Metastatic Breast Carcinoma in the Brain (tissue), 10 donors: ENCODE measurements around the genes RBM10 and GLOD5.

- PRO-cap, 10 experiments, result no peak in any of the 10 experiments
These were observed 59.8 kb downstream of the CHST7 start for GRCh38 chrX:46633440-46633683.

- PRO-cap, 10 experiments, result no peak in any of the 10 experiments
These were observed 2.5 kb downstream of the RGN start for GRCh38 chrX:47080618-47081210.

- PRO-cap, 10 experiments, result peak in 10 of 10 experiments; most common plus-strand start chrX:47145221 (in 8); most common minus-strand start chrX:47145007 (in 1)
These were observed at the start of gene RBM10 for GRCh38 chrX:47144959-47145975. Gene RBM10, plus strand, starts transcription at chrX:47145221.

DNA sequence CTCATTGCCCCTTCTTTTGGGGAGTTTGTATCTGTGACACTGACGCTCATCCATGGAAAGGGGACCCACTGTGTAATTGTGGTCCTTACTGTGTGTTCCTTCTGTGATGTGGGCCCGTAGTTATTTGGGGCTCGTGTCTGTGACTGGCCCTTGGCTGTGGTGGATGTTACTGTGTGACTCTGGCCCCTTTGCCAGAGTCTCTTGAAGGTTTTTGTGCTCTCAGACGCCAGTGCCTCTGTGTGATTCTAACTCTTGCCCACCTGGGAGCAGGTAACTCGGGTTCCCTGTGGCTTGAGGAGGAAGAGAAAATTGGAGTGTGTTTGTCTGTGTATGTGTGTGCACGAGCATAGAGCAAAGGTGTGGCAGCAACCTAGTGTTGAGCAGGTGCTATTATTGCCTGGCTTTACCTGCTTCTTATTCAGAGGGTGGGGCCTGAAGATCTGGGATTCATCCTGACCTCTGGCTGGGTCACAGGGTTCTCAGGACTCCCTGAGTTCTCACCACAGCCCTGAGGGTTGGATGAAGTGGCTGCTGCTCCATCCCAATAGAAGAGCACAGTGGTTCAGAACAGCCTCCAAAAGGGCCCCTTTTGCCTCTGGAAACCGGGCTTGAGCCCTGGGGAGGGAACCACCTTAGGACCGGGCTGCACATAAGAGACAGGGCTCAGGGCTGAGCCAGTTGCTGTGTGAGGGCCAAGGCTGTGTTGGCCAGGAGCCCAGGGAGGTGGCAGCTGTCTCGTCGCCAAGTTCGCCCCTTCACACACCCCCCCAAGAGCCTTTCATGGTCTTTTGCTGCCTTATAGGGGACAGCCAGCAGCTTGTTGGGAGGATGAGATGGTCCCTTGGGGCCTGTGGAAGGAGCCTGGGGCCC, 1.3 kb downstream of the RBM10 start:
- PRO-cap, 10 experiments, result peak in 2 of 10 experiments; most common minus-strand start position 364 of the sequence (in 2)

- PRO-cap, 10 experiments, result no peak in any of the 10 experiments
These were observed 54.1 kb upstream of the ZNF157 start for GRCh38 chrX:47315991-47316872.

DNA sequence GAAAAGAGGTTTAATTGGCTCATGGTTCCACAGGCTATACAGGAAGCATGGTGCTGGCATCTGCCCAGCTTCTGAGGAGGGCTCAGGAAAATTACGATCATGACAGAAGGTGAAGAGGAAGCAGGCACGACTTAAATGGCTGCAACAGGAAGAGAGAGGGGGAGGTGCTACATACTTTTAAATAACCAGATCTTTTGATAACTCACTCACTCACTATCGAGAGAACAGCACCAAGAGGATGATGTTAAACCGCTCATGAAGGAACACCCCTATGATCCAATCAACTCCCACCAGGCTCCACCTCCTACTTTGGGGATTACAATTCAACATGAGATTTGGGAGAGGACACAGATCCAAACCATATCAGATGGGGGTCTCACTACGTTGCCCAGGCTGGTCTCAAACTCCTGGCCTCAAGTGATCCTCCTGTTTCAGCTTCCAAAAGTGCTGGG, 11.9 kb upstream of the ZNF157 start:
- PRO-cap, 10 experiments, result no peak in any of the 10 experiments

DNA sequence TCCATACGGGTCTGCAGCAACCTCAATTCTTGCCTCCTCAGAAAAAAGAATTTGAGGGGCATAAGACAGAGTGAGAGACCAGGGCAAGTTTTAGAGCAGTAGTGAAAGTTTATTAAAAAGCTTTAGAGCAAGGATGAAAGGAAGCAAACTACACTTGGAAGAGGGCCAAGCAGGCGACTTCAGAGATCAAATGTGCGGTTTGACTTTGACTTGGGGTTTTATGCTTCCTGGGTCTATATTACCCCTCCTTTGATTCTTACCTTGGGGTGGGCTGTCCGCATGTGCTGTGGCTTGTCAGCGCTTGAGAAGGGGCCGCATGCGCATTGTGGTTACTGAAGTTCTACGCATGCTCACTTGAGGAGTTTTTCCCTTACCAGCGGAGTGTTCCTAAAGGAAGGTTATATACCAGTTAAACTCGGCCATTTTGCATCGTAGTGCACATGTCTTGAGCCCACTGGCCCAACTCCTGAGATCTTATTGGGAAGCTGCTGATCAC, 9.8 kb downstream of the ZNF157 start:
- PRO-cap, 10 experiments, result peak in 2 of 10 experiments; most common plus-strand start position 412 of the sequence (in 2); most common minus-strand start position 288 of the sequence (in 1)

GRCh38 chrX:47554855-47555067, 6.2 kb upstream of the ARAF start:
- PRO-cap, 10 experiments, result no peak in any of the 10 experiments

DNA sequence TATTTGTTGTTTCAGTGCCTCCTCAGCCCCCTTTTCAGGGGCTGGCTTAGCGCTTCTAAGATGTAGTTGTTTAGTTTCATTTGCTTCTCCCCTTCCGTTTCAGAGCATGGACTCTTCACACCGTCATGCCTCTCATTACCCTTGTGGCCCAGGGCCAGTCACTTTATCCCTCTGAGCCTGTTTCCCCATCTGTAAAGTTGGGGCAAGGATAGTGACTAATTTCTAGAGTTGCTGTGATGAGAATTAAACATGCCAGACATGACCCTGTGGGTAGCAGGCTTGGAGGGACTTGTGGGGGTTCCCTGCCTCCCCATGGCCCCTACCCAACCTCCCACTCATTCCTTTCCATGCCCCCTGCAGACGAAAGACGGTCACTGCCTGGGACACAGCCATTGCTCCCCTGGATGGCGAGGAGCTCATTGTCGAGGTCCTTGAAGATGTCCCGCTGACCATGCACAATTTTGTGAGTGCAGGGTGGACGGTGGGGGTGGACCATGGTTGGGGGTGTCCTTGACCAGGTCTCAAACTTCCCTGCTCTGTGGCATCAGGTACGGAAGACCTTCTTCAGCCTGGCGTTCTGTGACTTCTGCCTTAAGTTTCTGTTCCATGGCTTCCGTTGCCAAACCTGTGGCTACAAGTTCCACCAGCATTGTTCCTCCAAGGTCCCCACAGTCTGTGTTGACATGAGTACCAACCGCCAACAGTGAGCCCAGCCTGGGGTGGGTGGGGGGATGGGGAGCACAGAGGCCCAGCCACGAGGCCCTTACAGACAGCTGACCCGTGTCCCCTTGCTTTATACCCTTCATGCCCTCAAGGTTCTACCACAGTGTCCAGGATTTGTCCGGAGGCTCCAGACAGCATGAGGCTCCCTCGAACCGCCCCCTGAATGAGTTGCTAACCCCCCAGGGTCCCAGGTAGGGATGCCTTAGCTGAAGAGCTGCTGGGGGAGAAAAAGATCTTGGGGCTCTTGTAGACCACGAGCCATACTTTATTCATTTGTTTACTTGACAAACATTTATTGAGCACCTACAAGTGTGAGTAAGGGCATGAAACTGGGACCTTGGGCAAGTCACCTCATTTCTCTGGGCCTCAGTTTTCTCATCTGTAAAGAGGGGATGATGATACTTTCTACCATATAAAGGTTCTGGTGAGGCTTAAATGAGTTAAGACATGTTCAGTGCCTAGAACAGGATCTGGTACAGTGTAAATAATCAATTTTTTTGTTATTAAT, 3.8 kb downstream of the ARAF start:
- PRO-cap, 10 experiments, result no peak in any of the 10 experiments

- PRO-cap, 10 experiments, result no peak in any of the 10 experiments
These were observed 7.7 kb upstream of the TIMP1 start for GRCh38 chrX:47574527-47574984.

DNA sequence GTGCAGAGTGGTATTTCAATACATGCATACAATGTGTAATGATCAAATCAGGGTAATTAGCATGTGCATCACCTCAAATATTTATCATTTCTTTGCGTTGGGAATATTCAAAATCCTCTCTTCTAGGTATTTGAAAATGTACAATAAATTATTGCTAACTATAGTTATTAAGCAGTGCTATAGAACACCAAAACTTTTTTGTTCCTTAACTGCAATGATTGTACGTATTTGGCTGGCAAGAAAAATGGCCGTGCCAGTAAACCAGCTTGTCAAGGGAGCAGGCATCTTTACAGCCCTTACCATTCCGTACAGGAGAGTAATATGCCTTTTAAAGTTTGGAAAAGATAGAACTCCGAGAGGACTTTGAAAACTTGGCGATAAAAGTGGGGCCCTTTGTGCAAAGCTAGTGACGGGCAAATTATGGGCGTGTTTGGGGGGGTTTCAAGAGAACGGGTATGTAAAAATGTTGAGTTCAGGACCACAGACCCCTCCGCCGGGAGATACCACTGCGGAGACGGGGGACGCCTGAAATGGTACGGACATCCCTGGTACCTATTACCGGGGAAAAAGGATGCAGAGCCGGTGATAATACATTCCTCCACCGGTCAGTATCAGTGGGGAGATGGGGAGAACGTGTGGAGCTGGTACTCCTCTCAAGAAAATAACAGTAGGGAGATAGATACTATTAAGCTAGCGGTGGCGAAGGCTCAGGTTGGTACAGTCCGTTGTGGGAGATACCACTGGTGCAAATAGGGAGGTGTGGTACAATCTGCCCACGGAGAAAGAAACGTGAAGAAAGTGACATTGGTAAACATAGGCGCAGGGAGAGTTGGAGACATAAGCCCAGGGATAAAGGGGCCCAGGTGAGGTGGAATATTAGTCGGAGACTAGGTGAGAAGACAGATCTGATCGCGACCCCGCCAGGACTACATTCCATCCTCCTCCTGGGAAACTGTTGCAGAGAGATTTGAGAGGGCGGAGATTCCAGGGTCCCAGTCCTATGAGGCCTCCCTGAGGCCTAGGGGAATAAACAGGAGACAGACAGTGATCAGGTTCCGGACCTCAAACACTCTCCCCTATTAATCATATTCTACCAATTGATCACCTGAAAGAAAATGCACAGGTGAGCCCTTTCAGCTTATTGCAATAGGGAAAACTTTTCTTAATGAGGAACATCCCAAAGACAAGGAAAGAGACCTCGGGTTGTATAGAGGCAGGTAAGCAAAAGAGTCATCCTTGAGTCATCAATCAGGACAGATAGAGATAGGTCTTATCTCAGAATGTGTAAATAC, 14.5 kb downstream of the SPACA5 start:
- PRO-cap, 10 experiments, result peak in 8 of 10 experiments; most common plus-strand start position 1,003 of the sequence (in 7); most common minus-strand start position 457 of the sequence (in 1)

- PRO-cap, 10 experiments, result peak in 4 of 10 experiments; most common plus-strand start chrX:48540216 (in 2)
These were observed 648 bp downstream of the TBC1D25 start for GRCh38 chrX:48540188-48540535.

GRCh38 chrX:48648454-48648783, 35.2 kb upstream of the WAS start:
- PRO-cap, 10 experiments, result no peak in any of the 10 experiments

GRCh38 chrX:48677506-48678046, 6.0 kb upstream of the WAS start:
- PRO-cap, 10 experiments, result no peak in any of the 10 experiments

- PRO-cap, 10 experiments, result peak in 4 of 10 experiments; most common plus-strand start chrX:48762096 (in 4); most common minus-strand start chrX:48761804 (in 1)
These were observed at the start of gene GLOD5 for GRCh38 chrX:48761606-48762166. Gene GLOD5, plus strand, starts transcription at chrX:48761747.

DNA sequence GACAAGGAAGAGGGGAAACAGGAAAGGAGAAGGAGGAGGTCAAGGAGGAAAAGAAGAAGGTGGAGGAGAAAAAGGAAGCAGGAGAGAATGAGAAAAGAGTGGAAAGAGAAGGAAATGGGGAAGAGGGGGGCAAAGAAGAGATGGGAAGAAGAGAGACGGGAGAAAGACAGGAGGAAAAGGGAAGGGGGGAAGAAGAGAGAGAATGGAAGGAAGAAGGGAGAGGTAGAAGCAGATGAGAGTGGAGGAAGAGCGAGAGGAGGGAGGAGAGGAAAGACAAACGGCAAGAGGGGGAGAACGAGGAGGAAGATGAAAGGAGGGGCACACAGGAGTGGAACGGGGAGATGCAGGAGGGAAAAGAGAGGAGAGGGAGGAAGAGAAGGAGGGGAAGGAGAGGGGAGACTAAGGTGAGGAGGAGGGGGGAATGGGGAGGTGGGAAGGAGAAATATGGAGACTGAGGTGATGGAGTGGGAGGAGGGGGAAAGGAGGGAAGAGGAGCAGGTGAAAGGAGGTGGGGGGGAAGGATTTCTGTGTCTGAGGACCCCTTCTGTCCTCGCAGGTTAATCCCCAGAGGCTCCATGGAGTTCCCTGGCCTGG, 4.2 kb downstream of the GATA1 start:
- PRO-cap, 10 experiments, result no peak in any of the 10 experiments

GRCh38 chrX:48896851-48897645, 520 bp downstream of the TIMM17B start:
- PRO-cap, 10 experiments, result peak in 7 of 10 experiments; most common plus-strand start chrX:48897317 (in 4); most common minus-strand start chrX:48897230 (in 2)

GRCh38 chrX:48913019-48913770, 1.7 kb upstream of the SLC35A2 start:
- PRO-cap, 10 experiments, result no peak in any of the 10 experiments

DNA sequence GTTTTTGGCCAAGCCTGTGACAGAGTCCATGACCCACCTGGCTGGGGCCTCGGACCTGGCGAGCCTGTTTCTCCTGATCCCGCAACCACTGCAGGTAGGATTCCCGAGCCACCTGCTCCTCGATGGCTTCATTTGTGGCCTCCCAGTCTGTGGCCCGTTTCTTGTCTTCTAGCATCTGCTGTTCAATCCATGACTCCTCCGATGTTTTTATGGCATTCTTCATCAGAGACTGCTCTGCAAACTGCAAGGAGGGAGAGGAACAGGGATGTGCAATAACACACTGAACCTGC, 6.9 kb upstream of the PIM2 start:
- PRO-cap, 10 experiments, result no peak in any of the 10 experiments

GRCh38 chrX:48937539-48938058, 18.8 kb upstream of the PIM2 start:
- PRO-cap, 10 experiments, result no peak in any of the 10 experiments